Natural killer cell (primary cell): ENCODE results near the genes SUPT20HL2 and POLA1.

DNA sequence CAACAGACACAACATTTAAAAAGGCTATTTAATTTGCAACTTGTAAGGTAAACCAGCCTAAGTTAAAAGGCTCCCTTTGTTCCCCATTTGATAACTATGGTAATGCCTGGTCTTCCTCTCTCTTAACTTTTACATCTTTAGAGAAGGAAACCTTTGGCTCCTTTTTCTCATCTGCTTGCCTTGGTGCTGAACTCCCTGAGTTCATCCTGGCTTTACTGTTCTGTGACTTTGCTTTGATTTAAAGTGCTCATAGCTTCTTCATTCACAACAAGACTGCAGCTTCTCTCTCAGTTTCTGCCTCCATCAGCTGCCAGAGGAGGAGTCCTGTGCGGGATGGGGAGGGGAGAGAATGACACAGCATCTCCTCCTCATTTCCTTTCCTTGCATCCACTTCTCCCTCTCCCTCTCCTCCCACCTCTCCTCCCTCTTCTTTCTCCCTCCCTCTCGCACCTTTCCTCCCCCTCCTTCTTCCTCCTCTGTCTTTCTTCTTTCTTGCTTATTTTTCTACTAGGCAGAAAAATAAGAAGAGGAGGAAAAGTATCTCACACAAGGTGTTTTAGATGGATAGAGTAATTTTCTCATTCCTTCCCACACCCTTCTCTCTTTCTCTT is 42.0 kb downstream of the CBLL2 start:
- PRO-cap = no peak

GRCh38 chrX:22415741-22416252 is 143.1 kb downstream of the CBLL2 start:
- PRO-cap = no peak

GRCh38 chrX:23504012-23504651 is 163.2 kb upstream of the PRDX4 start:
- PRO-cap = no peak

DNA sequence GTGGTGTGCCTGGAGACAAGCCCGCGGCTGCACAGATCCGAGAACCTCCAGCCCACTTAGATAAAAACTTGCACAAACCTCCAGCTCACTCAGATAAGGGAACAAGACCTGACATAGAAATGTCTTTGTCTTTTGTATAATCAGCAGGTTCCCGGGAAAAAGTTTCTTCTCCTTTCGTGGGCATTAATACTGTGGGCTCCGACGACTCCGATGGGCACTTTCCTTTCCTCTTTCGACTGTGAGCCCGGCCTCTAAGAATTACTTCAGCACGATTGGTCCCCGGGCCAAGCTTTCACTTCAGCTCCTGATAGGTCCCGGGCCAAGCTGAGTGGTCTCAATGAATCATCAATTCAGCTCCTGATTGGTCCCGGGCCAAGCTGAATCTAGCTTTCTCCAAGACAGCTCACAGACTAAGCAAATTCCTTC is 32.5 kb downstream of the PRDX4 start:
- PRO-cap = unidirectional peak, minus-strand start at position 240 of the sequence

- PRO-cap = no peak
These were observed 2.6 kb downstream of the KLHL15 start for GRCh38 chrX:24024268-24024833.

GRCh38 chrX:24057418-24057836 is 2.7 kb downstream of the EIF2S3 start:
- PRO-cap = no peak

GRCh38 chrX:24077181-24078060 is 22.7 kb downstream of the EIF2S3 start:
- PRO-cap = no peak

- PRO-cap = no peak
These were observed 81.6 kb downstream of the ZFX start for GRCh38 chrX:24231050-24231591.

- PRO-cap = no peak
These were observed 71.1 kb downstream of the SUPT20HL2 start for GRCh38 chrX:24242591-24243346.

DNA sequence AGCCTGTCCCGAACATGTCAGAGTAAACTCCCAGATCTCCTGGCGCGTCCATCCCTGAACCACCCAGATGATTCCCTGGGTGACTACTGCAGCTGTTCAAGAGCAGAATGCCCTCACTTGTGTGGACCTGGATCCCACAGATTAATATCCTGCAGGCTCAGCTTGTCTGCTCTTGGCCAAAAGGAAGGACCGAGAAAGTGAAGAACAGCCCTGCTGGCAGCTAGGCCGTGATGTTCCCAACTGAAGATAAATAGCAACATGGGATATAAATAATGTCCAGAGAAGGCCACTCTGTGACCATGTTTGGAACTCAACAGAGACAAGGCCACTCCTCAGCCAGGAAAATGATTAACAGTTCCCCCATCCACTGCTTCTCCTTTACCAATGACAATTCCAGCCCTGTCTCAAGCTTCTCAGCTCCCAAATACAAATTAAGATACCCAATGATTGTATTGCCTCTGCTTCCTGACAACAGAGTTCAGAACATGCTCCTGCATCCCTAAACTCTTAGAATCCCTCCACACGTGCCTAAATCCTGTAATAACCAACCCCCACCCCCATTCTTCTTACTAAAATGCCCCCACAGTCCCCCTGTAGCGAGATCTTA is 21.4 kb downstream of the SUPT20HL2 start:
- PRO-cap = no peak

- PRO-cap = no peak
These were observed at the start of gene SUPT20HL2 for GRCh38 chrX:24313785-24314252. Gene SUPT20HL2, minus strand, starts transcription at chrX:24314069.

DNA sequence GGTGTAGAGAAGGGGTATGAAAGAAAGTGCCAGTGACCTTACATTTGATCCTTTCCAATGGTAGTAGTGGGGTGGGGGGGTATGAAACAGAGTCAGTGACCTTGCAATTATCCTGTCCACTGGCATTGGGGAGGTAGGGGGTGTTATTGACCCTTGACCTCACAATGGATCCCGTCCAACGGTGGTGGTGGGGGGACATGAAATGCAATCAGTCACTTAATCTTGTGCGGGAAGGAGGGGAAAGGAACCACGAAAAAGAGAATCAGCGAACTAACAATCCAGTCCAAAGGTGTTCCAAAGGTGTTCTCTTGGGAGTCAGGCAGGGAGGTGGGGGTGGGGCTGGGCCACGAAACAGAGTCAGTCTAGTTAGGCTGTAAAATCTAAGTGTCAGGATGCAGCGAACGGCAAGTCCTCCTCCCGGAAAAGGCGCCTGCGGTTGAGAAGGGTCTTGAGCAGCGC is 555 bp upstream of the PDK3 start:
- PRO-cap = no peak

GRCh38 chrX:24545388-24546083 is 80.5 kb downstream of the PDK3 start:
- PRO-cap = no peak

DNA sequence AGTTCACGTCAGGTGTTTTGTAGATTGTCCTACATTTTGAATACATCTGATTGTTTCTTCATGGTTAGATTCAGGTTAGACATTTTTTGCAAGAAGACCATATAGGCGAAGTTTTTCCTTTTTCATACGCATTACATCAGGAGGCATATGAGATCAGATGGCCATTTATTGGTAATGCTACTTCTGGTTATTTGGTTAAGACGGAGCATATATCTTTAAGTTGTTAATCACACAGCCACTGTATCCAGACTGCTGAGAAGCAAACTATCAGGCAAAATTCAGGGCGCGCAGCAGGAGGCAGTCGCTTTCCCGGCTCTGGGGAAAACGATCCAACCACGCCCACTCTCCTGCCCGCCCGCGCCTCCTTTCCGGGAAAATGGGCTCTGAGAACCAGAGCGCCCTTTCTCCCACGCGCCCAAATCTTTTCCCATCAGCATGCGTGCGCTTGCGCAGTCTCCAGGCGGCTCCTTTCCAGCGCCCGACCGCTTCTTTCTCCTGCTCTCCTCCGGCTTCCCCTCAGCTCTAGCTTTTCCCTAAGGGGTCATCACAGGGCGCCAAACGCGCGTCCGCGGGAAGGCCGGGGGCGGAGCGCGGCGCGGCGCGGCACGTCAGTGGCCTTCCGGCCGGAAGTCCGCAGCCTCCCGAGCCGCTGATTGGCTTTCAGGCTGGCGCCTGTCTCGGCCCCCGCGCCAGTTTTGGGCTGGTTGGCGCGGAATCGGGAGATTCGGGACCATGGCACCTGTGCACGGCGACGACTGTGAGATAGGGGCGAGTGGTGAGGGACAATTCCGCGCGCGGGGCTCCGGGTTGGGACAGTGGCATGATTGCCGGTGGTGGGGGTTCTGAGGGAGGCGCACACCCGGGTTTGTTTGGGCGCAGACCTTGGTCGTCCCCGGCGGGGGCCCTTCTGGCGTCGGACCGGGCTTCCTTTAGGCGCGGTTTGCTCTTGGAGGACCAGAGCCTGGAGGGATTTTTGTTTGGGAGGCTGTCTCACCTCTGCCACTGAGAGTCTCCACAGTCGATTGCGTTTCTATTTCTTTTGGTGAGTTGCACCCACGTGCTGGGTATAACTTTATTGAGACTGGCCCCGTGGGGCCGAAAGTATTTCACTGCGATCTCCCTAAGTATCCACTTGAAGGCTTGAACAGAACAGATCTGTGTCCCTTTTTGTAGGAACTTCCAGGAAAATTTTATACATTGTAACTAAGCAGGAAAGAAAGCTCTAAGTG is at the start of gene POLA1:
POLA1 (plus strand) TSS at position 689 of the 1,229 bp plus-strand sequence.
- PRO-cap = bidirectional peak, plus-strand start at position 692 of the sequence, minus-strand start at position 524 of the sequence

DNA sequence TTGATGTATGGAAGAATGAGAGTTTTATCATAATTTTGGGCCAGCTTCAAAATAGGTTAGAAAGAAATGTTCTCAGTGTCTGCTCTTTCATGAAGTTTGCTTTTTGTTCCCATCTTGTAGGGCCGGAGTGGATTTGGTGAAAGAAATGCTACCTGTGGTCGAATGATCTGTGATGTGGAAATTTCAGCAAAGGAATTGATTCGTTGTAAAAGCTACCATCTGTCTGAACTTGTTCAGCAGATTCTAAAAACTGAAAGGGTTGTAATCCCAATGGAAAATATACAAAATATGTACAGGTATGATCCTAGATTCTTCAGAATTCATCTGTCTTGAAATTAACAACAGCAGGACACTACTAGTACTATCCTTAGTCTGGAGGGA is 45.5 kb downstream of the POLA1 start:
- PRO-cap = no peak

DNA sequence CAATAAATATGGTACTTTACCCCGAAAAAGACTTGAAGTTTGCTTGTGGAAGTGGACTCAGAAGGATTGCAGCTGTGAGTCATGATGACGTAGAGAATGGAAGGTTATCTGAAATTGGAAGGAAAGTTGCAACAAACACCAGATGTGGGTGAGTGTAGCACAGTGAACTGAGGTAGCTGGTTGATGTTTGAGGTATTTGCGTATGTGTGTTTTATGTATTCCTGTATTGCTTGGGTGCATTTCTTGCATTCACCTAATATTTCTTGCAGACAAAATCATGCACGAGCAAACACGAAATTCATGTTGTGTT is 112.9 kb downstream of the ARX start:
- PRO-cap = no peak

GRCh38 chrX:25005128-25005990 is 10.4 kb downstream of the ARX start:
- PRO-cap = no peak

- PRO-cap = no peak
These were observed 5.3 kb upstream of the ARX start for GRCh38 chrX:25020861-25021692.

DNA sequence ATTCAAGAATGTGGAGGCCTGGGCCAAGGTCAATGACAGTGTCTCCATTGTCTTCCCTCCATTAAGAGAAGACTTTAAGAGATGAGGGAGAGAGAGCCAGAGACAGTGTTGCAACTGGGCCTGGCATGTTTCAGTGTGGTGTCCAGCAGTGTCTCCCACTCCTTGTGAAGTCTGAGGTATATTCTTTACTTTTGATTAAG is 1.7 kb downstream of the MAGEB4 start:
- PRO-cap = no peak

- PRO-cap = no peak
These were observed 25.4 kb upstream of the GK start for GRCh38 chrX:30627745-30628231.